Aortic smooth muscle cell (primary cell): ENCODE results near the gene MARCHF5.

GRCh38 chr10:91796081-91796636, 2.1 kb upstream of the TNKS2 start:
- RRBS: no CpG with 5 or more reads among the region's 8 CpGs

DNA sequence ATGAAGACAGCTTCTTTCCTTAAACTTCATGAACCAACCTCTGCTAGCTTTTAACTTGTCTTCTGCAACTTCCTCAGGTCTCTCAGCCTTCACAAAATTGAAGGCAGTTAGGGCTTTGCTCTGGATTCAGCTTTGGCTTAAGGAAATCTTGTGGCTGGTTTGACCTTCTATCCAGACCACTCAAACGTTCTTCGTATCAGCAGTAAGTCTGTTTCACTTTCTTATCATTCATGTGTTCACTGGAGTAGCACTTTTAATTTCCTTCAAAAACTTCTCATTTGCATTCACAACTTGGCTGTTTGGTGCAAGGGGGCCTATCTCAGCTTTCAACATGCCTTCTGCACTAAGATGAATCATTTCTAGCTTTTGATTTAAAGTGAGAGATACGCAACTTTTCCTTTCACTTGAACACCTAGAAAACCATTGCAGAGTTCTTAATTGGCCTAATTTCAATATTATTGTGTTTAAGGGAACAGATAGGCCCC, 1.5 kb upstream of the TNKS2 start:
- RRBS: no CpG with 5 or more reads among the region's 3 CpGs

- RRBS: no CpG with 5 or more reads among the region's 14 CpGs
Measured at GRCh38 chr10:92032790-92033818, 109.5 kb downstream of the BTAF1 start.

- RRBS: no CpG with 5 or more reads among the region's 3 CpGs
Measured at GRCh38 chr10:92122223-92122723, 168.6 kb downstream of the CPEB3 start.

DNA sequence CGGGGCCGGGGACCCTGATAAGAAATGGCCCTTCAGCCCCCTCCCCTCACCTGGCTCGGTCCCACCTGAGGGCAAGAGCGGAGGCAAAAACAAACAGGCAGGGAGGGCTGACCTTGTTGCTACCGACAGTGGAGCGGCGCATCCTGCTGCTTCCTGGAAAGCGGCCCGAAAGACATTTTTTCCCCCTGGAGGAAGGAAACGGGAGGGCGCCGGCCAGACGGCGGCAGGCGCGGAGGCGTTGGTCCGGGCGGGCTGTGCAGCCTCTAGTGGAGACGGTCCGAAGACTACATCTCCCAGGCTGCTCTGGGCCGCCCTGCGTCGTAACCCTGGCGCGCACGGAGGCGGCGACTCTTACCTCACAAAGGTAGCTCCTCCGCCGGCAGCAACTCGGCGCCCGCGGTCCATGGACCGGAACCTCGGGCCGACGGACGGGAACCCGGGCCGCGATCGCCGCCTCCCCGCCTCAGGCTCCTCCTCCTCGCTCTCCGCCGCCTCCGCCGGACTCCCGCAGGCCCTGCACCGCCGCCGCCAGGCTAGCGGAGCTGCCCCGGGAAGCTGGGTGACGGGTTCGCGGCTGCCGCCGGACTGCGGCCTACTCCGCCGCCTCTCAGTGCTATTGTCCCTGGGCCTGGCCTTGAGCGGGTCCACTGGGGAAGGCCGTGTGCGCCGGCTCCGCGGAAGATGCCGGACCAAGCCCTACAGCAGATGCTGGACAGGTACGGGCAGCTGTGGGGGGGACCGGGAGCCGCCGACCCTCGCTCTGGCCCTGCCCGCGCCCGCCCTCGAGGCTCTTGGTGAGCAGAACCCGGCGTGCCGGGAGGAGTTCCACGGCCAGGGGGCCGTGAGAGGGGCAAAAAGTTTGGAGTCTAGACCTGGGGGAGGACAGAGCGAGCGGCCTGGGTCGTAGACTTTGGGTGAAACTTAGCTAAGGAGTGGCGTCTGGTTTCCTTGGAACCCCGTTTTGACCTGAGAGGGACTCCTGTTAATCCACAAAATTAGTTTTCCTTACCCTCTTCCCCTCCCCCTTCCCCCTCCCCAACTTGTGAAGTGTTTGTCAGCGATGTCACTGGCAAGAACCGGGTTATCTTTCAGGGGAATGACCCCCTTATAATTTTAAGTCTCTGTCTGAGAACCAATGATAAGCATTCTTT, at the start of gene MARCHF5:
MARCHF5 (plus strand) TSS at position 354 of the 1,151 bp plus-strand sequence.
- RRBS: 2% methylated on average over 37 of the region's 93 CpGs

DNA sequence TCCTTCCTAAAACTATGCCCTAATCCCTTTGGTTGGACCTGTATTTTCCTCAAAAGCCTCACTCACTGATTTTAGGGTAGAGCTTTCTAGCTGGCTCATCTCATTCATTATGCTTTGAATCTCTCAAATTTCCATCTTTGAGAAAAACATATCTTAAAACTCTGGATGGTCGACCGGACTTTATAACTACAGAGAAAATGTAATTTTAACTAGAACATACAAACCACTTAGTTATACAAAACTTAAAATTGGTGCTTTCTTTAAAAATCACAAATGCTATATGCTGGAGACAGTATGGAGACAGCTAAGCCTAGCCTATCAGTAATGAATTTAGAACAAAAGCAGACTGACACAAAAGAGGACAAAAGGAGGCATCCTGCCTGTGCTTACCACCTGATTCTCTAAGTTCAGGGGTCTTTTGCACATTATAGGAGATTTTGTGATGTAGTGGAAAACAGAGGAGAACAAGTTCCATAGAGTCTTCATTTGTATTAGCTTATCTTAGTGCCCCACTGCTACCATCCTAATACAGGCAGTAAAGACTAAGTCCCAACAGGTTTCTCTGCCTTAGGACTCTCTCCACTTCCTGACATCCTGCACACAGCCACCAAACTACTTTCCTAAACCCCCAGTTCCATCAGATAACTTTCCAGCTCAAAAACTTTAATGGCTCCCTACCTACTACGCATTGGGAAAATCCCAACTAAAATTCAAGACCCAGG, 1.8 kb downstream of the IDE start:
- RRBS: no CpG with 5 or more reads among the region's 3 CpGs

- RRBS: 5% methylated on average over 32 of the region's 79 CpGs
Measured at GRCh38 chr10:92690348-92691437, 938 bp downstream of the HHEX start.

DNA sequence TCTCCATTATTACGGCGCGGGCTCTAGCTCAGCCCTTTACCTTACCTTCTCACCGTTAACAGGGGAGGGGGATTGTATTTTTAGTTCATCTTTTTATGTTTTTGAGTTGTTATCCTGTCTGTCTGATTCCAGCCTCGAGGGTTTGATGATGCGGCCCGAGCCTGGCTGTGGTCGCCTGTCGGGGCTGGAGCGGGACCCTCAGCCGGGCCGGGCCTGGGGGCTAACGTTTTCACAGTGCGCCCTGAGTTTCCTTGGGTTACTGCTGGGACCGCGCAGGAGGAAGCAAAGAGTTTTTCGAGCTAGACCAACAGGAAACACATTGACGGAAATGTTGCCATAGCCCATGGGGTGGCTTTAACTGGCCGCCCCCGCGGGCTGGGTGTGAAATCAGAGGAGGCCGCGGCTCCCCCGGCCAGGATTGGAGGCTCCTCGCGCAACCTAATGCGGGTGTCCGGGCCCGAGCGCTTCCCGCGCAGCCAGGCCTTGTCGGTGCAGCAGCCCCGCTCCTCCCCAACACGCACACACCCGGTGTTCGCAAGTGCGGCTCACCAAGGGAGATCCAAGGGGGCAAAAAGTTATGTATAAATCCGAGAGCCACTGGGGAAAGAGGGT, 1.8 kb downstream of the HHEX start:
- RRBS: 32% methylated on average over 13 of the region's 39 CpGs

DNA sequence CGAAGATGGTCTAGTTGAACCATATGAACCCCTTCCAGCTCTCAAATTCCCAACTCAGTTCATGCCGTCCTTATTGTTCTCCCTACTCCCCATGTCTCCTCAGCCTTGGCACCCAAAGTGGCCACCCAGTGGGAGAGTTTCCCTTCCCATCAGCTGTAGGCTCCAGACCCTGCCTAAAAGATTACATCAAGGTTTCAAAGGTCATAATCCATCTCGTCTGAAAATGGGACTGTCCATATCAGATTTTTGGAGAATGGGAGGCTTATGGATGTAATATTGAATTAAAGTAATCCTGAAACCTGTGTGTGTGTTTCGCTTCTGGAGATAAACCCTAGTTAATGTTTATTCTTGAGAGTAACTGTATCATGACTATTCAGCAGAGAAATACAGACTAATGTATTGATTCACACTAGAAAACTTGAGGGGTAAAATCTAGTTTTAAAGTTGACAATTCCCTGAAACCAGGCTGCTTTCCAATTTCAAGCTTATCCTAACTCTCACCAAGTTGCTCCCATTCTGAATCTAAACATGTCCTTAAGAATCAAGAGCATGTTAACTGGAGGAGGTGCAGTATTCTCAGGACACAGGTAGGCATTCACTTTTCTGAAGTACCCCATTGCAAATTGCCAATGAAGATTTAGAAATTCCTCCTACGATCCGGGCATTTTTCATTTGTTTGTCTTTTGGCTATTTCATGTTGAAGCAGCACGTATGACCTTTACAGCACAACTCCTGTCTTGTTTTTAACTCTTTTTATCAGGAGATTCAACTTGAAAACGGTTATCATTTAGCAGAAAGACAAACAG, 7.5 kb downstream of the HHEX start:
- RRBS: no CpG with 5 or more reads among the region's 8 CpGs

- RRBS: no CpG with 5 or more reads among the region's 3 CpGs
Measured at GRCh38 chr10:92809835-92810126, 38.5 kb upstream of the EXOC6 start.

- RRBS: no CpG with 5 or more reads among the region's 12 CpGs
Measured at GRCh38 chr10:92830438-92831399, 17.6 kb upstream of the EXOC6 start.

GRCh38 chr10:93166191-93166831, 92.6 kb downstream of the CYP26A1 start:
- RRBS: 46% methylated on average over 2 of the region's 6 CpGs

DNA sequence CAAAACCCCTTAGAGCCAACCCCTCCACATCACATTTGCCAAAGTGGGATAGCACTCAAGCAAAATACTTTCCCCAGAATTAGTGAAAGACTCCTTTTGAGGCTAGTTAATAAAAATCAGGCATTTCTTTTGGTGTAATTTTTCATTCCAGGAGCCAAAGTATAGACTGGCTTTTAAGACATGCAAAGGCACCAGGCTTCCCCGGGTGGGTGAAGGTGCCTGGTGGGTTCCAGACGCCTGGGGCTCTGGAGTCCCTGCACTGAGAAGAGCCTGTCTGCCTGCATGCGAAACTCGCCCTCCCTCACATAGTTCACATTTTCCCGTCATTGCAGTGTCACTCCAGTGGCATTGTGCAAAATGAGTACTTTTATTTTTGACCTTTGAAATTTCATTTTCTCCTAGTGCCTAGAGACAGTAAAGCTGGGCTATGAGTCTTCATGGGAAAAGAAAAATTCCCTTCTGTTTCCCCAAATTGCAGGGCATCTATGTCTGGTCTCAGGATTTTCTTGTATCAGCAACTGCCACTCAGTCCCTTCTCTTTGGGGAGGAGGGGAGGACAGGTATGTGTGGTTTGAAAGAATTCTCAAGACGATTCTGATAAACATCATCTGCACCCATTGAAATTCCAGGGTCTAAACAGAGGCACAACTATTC, 107.6 kb downstream of the CYP26A1 start:
- RRBS: no CpG with 5 or more reads among the region's 6 CpGs

DNA sequence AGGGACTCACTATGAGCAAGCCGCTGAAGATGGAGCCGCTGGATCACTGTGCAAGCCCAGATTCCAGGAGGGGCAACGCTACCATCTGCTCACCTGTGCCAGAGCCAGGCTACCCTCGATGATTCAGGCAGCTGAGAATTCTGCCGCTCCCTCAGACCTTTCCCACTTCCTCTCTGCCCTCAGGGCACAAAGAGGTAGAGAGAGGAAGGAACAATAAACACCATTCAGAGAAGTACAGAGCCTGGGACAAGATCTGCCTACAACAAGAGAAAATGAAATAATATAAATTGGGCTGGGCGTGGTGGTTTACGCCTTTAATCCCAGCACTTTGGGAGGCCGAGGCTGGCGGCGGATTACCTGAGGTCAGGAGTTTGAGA, 98.1 kb downstream of the MYOF start:
- RRBS: no CpG with 5 or more reads among the region's 10 CpGs

- RRBS: no CpG with 5 or more reads among the region's 19 CpGs
Measured at GRCh38 chr10:93437269-93438190, 44.6 kb downstream of the MYOF start.

DNA sequence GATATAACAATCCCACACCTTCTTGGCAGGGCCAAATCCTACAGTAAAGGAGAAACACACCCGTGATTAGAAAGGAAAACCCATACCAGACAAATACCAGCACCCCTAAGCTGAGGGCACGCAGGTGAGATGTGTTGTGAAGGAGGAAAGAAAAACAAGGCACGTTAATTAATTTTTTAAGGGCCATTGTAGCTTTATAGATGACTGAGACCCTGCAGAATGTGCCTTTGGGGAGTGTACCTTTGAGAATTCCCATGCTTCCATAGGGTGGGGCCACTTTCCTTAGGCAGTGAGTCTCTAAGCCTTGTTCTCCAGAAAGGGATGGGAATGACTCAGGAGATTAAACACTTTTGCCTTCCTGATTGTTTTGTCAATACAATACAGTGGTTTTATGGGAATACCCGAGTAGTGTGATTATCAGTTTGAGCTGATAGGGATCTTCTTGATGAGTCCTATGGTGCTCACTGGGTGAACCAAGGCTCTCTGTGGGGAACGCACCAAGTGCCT, 6.4 kb downstream of the MYOF start:
- RRBS: no CpG with 5 or more reads among the region's 5 CpGs

DNA sequence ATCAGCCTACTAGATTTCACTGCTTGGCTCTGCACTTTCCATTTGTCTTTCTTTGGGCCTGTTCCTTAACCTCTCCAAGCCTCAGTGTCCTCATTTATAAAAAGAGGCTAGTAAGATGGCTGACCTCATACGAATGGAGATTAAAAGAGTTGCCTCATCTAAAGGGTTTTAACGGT, 679 bp downstream of the FRA10AC1 start:
- RRBS: no CpG with 5 or more reads among the region's 2 CpGs

DNA sequence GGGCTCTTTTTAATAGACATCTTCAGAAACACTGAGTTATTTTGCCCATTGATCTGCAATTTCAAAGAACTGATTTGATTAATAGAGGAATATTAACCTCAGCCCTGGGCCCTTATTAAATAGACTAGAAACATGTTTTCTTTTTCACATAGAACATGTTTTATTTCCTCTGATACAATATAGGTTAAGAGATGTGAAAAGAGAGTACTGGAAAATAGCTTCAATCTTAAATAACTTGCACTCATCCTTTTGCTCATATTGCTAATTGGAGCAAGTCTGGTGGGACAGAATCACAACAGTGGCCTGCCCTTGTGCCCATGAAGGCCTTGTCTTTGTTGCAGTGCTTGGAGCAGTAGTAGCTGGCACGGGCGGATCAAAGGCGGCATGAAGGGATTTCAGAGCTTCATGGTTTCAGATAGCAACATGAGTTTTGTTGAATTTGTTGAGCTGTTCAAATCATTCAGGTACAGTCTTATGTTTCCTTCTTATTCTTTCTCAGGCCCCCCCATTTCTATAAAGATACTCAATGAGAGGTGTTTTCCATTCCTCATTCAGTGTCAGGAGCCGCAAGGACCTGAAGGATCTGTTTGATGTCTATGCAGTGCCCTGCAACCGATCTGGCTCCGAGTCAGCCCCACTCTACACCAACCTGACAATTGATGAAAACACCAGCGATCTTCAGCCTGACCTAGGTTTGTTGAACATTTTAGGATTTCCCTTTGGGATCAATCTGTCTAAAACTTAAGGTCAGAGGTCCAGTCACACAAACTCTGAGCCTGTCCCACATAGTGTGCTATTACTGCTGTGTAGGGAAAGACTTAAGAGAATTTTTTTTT, 104.1 kb downstream of the NOC3L start:
- RRBS: no CpG with 5 or more reads among the region's 7 CpGs

- RRBS: no CpG with 5 or more reads among the region's 5 CpGs
Measured at GRCh38 chr10:94327473-94328505, 35.0 kb downstream of the NOC3L start.